Hematopoietic multipotent progenitor cell (in vitro differentiated cells): ENCODE measurements around the gene FCHO2.

DNA sequence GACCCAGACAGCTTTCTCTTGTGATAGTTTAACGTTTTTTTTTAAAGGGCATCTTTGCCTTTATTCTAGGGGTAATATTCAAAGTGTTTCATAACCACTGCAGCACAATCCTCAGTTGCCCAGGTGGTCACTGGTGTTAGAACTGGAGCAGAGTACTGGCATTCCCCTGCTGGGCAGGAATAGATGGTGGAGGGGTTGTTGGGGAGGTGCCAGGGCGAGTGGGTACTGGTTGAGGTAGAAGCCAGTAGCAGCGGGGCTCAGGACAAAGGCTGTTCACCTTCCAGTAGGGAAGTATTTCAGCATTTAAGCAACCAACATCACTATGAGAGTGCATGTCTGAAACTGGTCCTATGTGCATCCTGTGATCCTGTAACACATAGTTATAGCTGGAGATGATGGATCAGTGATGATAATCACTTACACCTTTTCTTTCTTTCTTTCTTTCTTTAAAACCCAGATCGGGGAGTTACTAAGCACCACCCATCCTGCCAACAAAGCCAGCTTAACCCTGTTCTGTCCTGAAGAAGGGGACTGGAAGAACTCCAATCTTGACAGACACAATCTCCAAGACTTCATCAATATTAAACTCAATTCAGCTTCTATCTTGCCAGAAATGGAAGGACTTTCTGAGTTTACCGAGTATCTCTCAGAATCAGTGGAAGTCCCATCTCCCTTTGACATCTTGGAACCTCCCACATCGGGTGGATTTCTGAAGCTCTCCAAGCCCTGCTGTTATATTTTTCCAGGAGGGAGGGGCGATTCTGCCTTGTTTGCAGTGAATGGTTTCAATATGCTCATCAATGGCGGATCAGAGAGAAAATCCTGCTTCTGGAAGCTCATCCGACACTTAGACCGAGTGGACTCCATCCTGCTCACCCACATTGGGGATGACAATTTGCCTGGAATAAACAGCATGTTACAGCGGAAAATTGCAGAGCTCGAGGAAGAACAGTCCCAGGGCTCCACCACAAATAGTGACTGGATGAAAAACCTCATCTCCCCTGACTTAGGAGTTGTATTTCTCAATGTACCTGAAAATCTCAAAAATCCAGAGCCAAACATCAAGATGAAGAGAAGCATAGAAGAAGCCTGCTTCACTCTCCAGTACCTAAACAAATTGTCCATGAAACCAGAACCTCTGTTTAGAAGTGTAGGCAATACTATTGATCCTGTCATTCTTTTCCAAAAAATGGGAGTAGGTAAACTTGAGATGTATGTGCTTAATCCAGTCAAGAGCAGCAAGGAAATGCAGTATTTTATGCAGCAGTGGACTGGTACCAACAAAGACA, 86.6 kb downstream of the MAP1B start:
- CAGE, long polyA plus RNA, result no peak

- CAGE, long polyA plus RNA, result no peak
Measured at GRCh38 chr5:72242852-72243593, 77.0 kb downstream of the MRPS27 start.

GRCh38 chr5:72248251-72248916, 71.7 kb downstream of the MRPS27 start:
- CAGE, long polyA plus RNA, result no peak

DNA sequence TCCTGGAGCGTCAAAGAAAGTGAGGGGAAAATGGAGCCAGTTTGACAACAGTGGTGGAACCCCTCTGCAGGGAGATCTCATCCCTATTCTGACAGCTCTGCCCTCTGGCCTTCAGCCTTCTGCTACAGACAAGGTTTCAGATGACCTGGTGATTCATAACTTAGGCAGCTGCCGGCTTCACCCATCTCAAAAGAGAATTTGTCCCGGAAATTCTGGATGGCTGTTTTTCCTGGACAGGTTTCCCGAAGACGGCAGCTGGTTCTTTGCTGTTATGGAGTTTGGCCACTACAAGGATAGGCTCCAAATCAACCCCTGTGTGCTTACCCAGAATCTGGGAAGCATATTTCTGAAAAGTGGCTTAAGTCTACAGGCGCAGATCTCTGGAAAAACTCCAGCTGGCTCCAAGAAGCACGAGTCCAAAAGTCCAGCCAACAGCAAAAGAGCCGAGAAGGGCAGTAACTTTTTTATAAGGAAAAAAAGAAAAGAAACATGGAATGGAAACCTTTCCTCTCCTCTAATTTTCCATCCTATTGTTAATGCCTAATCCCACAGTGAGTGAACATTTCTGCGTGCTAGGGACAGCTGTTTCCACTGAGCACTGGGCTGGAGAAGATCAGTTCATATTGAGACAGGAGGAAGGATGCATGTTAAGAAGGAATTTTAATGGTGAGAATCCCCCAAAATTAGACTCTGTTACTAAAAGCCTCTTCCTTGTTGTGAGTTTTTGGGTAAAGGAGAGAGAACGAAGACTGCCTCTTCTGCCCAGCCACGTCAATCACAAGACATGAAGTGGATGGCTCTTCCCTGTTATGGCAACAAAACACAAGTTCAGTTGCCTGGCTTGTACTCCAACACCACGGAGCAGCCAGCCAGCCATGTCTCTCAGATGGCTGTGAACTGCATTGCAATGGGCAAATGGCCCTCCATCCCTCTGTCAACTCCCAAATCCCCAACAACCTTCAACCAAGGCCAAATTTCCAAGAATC, 54.4 kb downstream of the ZNF366 start:
- CAGE, long polyA plus RNA, result no peak

GRCh38 chr5:72910655-72911489, 45.0 kb upstream of the FCHO2 start:
- CAGE, long polyA plus RNA, result no peak

DNA sequence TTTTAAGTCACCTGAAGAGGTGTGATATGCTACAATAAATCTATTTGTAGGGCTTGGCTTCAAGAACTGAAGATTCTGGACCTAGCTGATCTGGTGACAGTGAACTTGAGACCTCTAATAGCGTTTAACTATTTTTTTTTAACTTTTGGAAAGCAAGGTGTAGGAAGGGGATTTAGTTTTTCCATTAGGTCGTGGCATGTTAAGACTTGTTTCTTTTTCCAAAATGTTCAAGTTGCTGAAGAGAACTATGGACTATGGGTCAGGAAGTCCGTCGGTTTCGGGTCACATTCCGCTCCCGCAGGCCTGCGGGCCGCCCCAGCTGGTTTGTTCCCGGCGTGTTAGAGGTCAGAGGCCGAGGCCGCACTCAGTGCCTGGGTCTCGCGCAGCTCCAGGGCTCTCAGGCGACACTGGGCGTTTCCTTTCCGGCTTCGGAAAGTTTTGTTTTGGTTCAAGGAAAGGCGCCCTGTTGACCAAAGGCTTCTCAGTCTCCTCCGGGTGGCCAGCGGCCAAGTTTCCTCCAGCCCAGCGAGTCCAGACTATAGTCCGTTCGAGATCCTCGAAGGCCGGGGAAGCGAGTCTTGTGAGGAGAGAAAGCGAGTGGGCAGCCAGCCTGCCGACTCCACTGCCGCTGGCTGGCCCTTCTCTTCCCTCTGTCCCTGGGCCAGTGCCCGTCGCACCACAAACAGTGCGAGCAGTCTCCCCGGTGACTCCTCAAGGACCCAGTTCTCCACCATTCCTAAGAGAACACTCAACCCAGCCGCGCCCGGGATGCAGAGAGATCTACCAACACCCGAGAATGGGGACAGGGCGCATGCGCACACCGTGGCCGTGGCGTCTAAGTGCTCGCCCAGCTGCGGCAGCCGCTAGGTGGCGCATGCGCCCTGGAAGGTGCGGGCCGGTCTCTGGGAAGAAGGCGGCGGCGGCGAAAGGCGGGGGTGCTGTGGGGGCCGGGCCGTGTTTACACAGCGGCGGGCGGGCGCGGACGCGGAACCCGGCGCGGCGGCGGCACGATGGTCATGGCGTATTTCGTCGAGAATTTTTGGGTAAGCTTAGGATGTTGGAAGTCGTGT, at the start of gene FCHO2:
Gene FCHO2 (plus strand): TSS at position 955 of the 1,070 bp plus-strand sequence.
- CAGE, long polyA plus RNA, result no peak

GRCh38 chr5:73246734-73247078, 73.7 kb downstream of the TMEM174 start:
- CAGE, long polyA plus RNA, result no peak

DNA sequence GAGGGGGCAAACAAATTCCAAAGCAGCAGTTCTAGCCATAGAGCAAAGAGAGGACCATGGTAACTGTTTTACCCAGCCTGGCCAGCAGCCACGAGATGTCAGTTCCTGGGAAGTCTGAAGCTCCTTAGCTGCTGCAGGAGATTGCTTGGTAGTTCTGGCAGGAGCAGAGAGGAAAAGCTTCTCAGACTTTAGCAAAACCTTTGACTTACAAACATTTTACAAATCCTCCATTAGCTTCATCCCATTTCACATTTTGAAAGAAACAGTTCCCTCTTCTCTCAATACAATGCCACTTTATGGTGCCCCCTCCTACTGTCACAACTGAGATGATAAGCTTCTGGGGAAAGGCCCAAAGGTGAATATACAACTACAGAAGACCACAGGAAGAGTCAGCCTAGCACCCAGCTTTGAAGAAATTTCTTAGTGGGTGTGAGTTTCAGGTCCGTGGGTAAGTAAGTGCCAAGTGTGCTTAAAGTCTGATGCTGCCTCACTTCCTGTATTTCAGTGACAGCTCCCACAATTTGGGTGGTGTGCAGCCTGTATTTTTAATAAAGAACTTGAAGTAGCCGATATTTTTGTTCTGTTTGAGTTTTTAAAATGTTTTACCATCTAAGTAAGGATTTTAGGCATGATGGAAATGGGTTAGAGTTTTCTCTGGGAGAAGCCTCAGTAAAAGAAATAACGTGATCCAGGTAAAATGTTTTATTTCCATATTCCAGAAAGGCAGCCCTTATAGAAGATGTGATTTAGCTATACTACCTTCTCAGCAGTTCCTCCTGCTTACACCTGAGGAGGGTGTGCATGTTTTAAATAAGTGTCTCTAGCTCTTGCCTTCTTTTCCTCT, 68.1 kb downstream of the ARHGEF28 start:
- CAGE, long polyA plus RNA, result no peak

DNA sequence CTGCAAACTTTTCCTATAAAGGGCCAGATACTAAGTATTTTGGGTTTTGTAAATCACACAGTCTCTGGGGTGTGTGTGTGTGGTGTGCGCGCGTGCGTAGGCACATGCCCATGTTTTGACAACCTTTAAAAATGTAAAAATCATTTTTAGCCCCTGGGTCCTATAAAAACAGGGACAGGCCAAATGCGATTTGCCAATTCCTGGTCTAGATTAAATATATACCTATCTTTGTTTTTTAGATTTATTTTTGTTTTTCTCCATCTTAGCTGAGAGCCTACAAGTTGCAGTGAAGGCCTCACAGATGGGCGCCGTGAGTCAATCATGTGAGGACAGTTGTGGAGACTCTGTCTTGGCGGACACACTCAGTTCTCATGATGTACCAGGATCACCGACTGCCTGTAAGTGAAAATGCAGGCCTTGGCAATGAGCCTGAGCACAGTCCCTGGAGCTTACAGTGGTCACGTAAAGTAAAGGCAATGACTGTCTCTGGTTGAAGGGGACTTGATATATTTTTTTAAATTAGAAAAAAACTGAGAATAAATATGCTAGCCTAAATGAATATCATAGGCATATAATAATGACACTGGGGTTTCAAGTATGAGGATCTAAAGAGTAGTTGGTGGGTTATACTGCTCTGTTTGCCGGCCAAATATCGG, 271.8 kb downstream of the ARHGEF28 start:
- CAGE, long polyA plus RNA, result no peak

DNA sequence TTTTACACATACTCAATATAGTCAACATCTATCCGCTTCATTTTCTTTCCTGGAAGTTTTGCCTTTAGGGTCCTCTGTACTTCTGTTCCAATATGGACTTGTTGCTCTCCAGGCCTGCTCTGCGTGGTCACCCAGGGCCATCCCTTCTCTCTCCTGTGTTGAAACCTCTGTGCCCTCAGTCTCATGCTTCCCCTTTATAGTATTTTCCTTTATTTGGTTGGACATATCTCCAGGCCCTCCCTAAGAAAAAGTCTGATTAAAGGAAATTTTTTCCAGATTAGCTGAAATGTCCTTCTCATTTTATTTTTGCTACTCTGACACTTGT, 304.7 kb downstream of the ARHGEF28 start:
- CAGE, long polyA plus RNA, result no peak

- CAGE, long polyA plus RNA, result no peak
Measured at GRCh38 chr5:74206685-74207254, 433.8 kb downstream of the ENC1 start.

- CAGE, long polyA plus RNA, result no peak
Measured at GRCh38 chr5:74538183-74538649, 102.3 kb downstream of the ENC1 start.

- CAGE, long polyA plus RNA, result no peak
Measured at GRCh38 chr5:74628813-74629596, 11.5 kb downstream of the ENC1 start.

- CAGE, long polyA plus RNA, result no peak
Measured at GRCh38 chr5:74639746-74640235, 737 bp downstream of the ENC1 start.

- CAGE, long polyA plus RNA, result no peak
Measured at GRCh38 chr5:74947965-74948579, 81.9 kb upstream of the FAM169A start.

GRCh38 chr5:74966614-74967250, 85.6 kb downstream of the GCNT4 start:
- CAGE, long polyA plus RNA, result no peak

DNA sequence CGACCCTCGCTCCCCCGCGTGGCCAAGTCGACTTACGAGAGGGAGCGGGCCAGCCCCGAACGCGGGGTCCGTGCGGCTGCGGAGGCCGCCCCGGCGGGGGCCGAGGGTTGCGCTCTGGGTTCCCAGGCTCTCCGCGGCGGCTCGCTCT, 995 bp upstream of the GCNT4 start:
- CAGE, long polyA plus RNA, result no peak

DNA sequence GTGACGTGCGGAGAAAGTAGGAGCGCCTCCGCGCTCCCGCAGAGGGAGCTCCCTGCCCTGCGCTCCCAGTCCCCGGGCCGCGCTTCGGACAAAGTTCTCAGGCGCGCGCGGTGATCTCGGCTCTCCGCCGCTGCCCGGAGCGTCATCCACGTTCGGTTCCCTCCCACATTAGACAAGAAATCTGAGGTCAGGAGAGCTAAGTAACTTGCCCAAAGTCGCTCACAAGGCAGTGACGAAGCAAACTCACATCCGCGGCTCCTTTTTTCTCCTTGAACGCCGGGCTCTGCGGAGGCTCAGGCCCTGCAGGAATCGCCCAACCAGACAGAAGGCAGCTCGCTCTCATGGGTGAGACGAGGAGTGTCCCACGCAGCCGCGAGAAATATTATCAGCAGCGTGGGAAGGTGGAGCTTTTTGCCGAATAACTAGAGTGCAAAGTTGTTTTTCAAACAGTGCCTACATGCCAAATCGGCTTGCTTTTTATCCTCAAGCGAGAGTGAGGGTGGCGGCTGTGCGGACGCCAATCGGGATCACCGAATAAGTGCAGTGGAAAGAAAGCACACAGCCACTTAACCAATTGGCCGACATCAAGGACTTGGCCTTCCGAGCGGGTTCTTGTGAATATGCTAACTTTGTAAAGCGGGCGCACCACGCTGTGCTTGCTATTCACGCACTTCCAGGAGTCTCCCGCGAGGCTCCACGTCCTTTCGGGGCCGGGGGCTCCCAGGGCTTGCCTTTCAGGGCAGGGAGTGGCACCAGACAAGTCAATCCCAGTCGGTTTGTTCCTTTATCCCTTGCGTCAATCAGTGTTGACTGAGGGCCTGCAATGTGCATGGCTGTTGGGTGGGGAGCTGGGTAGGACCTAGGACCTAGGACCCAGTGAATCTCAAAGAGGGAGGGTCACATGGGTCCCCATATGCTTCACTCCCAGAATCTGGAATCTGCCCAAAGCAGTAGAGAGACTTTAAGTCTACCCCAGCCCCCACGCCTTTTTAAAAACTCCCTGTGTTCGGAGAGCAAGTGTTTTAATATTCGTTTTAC, 1.7 kb upstream of the GCNT4 start:
- CAGE, long polyA plus RNA, result no peak

DNA sequence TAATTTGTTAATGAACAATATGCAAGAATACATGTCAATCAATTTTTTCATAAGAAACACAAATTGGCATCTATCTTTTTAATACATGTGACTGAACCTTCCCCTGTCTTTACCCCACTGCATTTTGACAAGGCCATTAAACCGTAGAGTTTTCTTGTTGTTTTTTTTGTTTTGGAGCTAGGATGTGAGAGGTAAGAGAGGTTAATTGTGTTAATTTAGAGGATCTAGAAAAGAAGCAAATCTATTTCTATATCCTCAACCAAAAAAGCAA, 23.2 kb downstream of the ANKRD31 start:
- CAGE, long polyA plus RNA, result no peak

- CAGE, long polyA plus RNA, result no peak
Measured at GRCh38 chr5:75583071-75583666, 28.1 kb upstream of the ANKDD1B start.